Measurements from ENCODE around the gene NLRX1.

DNA sequence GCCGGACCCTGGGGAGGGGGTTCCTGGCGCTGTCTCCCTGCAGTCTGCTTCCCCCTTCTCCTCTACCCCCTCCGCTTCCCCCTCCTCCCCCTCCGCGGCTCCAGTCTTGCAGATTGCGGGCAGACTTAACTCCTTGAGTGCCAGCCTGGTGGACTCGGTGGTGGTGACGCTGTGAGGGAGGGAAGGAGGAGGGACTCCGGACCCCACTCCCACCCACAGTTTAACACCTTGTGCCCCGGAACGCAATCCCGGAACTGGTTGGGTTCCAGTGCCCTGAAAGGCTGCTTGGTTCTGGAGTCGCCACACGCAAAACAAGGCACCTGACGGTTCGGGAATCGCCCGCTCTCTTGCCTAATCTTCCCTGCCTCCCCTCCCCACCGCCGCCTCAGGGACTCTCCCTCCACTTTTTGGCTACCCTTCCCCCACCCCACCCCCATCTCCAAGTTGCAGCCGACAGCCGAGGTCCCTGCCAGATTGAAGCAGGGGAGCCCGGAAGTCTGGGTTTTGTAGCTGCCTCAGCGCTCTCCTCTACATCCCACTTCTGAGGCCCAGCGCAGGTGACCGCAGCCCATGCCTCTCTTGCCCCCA, 3.9 kb upstream of the BCL9L start:
- RRBS = no CpG with 5 or more reads among the region's 26 CpGs

DNA sequence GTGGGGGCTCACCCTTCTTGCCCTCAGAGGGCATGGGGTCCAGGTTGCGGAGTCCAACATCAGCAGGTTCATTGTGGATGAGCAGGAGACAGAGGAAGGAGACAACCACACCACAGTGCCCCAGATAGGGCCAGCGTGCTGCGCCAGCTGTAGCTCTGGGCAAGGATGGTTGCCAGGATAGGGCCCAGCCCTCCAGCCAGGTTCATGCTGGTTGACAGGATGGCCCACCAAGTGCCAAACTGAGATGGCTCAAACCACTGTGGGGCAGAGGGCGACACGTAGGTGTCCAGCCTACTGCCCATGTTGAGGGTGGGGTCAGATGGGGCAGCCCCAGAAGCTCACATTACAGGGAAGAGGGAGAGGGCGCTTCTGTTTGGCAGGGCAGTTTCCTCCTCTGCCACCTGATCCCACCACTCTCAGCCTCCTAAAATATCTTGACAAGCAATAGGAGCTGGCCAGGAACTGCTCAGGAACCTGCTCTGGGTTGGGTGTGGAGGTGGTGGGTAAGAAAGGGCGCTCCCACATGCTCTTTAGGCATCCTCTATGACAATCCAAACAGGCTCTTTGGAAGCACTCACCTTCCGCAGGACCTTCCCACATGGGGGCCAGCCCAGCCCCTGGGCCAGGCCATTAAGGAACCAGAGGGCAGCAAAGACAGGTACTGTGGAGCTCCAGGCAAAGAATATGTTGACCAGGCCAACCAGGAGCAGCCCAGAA, 9.2 kb downstream of the TRAPPC4 start:
- RRBS = no CpG with 5 or more reads among the region's 8 CpGs

GRCh38 chr11:119028515-119029707, 10.3 kb downstream of the TRAPPC4 start:
- RRBS = no CpG with 5 or more reads among the region's 15 CpGs

DNA sequence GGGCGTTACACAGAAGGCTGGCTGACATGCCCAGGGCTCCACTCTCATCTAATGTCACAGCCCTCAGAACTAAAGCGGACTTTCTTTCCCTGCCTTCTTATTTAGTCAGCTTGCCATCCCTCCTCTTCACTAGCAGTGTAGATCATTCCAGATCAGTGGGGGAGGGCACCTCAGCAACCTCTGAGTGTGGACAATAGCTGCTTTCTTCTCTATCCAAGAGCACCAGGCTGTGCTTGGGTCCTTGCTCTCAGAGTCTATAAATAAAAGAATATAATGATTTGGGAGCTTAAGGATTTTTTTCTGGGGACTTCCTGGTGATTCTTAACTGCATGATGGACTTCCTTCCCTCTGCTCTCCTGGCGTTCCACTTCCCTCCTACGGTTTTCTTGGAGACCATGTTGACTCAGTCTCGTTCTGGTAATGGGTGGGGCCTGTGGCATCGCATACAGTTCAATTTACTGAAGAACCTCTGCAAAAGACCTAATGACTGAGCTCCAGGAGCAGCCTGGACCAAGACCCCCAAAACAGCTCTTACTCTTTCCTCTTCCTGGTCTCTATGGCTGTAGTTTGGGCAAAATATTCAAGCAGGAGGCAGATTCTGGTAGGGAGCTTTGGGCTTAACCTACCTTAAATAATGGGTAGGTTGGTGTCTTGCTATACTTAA, 2.9 kb upstream of the HMBS start:
- RRBS = no CpG with 5 or more reads among the region's 6 CpGs

- RRBS = 2% methylated on average over 10 of the region's 25 CpGs
Observed at GRCh38 chr11:119101986-119102866, 573 bp upstream of the DPAGT1 start.

DNA sequence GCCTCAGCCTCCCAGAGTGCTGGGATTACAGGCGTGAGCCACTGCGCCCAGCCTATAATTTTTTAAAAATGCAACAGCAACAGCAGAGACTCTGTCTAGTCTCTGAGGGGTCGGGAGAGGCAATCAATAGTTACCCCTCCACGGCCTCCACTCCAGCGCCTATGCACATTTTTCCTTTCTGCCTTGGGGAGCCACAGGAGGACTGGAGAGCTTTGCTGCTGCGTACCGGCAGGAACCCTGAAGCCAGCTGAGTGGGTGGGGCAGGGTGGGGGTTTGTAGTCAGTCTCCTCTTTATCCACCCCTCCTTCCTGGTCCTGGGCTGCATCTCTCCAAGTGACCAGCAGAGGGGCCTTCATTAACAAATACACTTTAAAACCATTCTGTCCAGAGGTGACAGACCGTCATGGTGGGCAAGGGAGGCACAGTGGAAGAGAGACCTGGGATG, 4.1 kb upstream of the ABCG4 start:
- RRBS = no CpG with 5 or more reads among the region's 8 CpGs

GRCh38 chr11:119149408-119150101, 703 bp downstream of the ABCG4 start:
- RRBS = 38% methylated on average over 23 of the region's 51 CpGs

DNA sequence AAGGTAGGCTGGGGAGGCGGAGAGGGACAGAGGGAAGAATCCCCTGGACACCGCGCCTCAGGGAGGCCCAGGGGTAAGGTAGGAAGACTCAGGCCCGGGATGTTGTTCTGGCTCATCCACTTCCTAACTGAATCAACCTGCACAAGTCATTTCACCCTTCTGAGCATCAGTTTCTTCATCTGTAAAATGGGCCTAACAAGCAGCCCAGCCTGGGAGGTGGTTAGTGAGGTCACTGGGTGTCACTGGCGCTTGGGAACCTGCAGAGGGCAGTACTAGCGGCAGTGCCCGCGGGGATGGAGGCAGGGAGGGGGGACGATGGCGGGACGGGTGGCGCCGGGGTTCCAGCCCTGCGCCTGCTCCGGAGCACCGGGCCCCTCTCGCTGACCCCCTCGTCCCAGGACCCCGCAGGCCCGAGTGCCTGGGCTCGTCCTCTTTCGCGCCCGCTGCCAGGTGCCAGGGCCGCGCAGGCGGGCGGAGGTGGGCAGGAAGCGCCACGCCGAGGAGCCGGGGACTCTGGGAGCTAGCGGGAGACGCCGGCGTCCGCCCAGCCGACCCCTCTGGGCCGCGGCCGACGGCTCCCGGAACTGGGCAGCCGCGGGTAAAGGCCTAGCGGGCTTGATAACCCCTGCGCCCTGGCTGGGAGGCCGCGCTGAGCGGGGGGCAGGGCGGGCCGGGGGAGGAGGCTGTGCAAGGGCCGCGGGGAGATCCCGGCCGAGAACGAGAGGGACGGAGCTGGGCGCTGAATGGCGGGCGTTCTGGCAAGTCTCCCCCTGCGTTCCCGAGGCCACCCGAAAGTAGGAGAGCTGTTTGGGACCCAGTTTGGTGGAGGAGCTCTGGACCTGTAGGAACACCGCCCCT, at the start of gene NLRX1:
TSS of gene NLRX1 (plus strand) at position 281 of the 858 bp plus-strand sequence.
- RRBS = 2% methylated on average over 19 of the region's 65 CpGs

- RRBS = no CpG with 5 or more reads among the region's 1 CpG
Observed at GRCh38 chr11:119298498-119299074, 18.3 kb downstream of the MCAM start.

- RRBS = no CpG with 5 or more reads among the region's 35 CpGs
Observed at GRCh38 chr11:119310626-119311690, 6.0 kb downstream of the MCAM start.

GRCh38 chr11:119311999-119313055, 4.6 kb downstream of the MCAM start:
- RRBS = no CpG with 5 or more reads among the region's 20 CpGs

GRCh38 chr11:119316174-119316736, 675 bp downstream of the MCAM start:
- RRBS = 2% methylated on average over 8 of the region's 44 CpGs

GRCh38 chr11:119375466-119375960, 6.0 kb downstream of the USP2 start:
- RRBS = no CpG with 5 or more reads among the region's 9 CpGs

DNA sequence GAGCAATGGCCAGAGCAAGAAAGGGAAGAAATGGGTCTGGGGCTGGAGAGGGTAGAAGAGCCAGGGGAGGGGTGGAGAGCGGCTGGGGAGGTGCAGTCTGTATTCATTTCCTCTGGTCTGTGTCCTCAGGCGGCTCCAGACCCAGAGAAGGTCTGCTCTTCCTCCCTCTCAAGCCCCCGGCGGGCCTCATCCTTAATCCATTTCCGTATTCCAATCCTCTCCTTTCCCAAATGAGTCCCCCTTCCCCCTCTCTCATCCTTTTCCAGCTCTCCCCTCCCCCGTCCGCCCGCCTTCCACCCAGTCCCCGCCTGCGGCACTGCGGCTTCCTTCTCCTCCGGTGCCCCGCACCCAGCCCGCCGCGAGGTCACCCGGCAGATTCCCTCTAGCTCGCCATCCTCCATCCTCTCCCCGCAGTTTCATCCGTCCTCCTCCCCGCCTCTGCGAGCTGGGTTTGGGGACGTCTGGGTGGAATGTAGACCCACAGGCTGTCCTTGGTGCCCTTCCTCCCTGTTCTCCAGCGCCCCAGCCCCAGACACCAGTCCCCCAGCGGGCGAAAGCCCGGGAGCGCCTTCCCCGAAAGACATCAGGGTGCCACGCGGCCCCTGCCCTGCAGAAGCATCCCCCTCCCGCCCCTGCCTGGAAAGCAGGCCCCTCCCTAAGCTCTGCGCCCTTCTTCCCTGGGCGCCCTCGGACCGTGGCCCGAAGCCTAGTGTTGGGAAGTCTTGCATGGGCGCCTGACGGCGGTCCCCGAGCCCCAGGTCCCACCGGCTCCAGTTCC, 451 bp downstream of the THY1 start:
- RRBS = 10% methylated on average over 1 of the region's 42 CpGs

GRCh38 chr11:119585060-119585569, 143.9 kb downstream of the NECTIN1 start:
- RRBS = 1% methylated on average over 11 of the region's 34 CpGs

DNA sequence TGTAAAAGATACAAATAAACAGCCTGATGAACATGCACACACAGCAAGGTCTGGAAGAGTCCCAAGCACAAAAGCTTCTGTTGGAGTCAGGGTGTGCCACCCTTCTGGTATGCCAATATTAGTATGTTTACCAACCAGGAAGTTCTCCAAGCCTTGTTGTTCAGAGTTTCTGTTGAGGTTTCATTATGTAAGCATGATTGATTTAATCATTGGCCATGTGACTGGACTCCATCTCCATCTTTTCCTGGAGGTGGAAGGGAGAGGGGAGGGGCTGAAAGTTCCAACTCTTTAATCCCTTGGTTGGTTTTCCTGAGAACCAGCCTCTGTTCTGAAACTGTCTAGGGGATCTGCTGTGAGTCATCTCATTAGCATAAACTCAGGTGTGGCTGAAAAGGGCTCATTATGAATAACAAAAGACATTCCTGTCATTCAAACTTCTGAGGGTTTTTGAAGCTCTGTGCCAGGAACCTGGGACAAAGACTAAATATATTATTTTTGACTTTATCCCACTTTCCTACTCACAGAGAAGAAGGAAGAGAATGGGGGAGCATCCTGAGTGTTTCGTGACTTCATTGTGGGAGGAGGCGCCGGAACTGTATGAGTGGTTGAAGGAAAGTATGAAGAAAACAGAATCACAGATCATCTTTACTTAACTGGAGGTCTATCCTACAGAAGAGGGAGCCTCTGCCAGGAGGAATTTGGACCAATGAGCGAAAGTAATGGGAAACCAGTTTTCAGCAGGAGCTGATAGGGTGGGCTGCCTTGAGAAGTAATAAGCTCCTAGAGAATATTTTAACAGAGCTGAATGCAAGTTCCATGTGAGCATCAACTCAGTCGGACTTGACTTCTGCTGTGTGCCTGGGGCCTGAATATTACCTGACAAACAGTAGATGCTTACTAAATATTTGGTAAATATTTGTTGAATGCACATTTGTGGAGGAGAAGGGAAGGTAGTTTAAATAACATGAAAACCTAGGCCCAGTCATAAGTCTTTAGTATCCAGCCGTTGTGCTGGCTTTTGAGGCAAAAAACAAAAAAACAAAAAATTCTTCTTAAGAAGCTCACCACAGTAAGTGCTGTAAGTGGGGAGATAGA, 138.0 kb downstream of the NECTIN1 start:
- RRBS = no CpG with 5 or more reads among the region's 6 CpGs

DNA sequence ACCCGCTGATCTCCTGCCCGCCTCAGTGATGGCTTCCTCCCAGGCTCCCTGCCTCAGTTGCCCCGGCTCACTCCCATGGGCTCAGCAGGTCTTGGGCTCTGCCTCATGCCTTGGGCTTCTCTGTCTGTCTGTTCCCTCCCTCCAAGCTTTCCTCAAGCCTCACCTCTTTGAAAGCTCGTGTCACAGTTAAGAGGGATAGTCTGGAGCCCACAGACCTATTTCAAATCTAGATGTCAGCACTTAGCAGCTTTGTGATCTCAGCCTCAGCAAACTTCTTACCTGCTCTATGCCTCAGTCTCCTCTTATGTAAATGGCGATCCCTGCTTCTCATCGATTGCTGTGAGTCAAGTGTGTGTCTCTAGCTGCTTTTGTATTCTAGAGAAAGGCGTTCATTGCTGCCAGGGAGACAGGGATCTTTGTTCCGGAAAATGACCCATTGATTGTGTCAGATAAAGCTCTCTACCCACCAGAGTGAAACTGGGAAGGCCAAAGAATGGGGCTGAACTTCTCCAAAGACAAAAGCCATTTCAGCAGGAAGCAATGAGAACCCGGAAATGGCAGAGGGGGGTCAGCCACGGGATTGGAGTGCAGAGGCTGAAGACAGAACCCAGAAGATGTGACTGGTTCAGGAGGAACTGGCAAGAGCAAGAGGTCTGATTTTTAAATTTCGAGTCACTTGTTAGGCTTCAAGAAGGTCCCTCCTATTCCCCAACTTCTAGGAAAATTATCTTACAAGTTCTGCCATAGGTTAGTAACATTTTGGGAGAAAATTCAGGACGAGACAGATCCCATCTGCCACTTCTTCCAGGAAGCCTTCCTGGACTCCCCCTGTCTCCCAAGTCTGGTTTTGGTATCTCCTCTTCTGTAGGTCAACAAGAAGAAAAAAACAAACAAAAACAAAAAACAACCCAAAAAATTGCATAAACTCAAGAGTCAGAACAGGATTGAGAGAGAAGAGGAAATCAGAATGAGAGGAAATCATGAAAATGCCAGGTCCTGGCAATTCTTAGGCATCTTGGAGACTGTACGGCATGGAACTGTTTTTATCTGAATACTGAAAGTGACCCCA, 110.8 kb downstream of the NECTIN1 start:
- RRBS = 26% methylated on average over 2 of the region's 13 CpGs

DNA sequence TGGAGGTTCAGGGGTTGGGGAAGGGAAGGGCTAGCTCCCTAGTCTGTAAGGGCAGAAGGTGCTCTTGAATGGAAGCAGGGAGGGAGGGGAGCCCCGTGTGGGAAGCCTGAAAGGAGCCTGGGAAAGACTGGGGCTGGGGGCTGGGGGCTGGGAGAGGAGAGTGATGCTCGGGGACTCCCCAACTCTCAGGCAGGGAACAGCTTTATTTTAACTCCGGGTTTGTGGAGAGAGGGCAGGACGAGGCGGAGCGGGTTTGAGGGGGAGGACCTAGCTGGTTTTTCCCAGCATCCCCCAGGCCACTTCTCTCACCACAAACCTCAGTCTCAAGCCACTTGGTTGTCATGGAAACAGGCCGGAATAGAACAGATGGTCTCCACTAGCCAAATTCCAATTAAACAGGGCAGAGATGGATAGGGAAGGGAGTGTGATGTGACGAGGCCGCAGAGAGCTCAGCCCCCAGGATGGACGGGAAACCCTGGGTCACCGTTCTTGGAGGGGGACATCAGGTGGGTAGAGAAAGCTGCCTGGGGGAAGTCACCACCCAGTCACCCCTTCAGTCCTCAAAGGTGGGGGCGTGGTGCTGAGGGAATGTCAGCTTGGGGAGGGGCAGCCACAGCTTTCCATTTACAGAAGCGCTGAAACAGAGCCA, 19.4 kb downstream of the NECTIN1 start:
- RRBS = no CpG with 5 or more reads among the region's 13 CpGs

DNA sequence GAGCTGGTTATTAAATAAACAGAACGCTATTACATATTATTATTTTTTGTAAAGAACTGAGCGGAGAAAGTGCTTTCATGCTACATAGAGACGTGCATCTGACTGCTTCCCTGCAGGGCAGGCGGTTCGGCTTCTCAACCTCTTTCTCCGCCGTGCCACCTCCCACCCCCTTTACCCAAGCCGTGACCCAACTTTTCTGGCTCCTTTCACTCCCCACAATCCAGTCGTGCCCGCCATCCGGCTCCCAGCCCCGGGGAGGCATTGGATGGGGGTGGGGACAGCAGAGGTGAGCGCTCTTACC, 875 bp downstream of the NECTIN1 start:
- RRBS = no CpG with 5 or more reads among the region's 13 CpGs

GRCh38 chr11:119740126-119740411, 11.1 kb upstream of the NECTIN1 start:
- RRBS = no CpG with 5 or more reads among the region's 2 CpGs